ENCODE measurements around a stretch of chr12.

DNA sequence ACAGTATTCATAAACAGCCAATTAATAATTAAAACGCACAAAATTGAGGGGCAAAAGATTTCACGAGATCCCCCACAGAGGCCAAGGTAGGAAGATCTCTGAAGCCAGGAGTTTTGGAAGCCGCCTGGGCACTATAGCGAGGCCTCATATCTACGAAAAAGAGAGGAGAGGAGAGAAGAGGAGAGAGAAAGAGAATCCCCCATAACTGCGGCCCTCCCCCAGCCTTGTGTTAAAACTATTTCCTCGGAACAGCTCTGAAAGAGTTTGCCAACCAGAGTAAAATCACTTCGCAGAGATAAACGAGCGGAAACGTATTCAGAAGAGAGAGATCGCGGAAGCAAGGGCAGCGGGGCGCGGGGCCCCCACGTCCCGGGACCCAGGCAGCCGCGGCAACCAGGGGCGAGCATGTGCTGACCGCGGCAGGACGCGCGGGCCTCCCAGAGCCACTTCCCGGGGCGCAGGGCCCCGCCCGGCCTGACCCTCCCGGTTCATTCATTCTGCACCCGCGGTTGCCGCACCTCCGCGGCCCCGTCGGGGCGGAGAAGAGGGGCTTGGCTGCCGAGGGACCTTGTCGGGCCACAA lies 784 bp downstream of the UBE2N start:
- PRO-cap, result no peak
- RAMPAGE, long total RNA, 4 experiments, result no peak in any of the 4 experiments

DNA sequence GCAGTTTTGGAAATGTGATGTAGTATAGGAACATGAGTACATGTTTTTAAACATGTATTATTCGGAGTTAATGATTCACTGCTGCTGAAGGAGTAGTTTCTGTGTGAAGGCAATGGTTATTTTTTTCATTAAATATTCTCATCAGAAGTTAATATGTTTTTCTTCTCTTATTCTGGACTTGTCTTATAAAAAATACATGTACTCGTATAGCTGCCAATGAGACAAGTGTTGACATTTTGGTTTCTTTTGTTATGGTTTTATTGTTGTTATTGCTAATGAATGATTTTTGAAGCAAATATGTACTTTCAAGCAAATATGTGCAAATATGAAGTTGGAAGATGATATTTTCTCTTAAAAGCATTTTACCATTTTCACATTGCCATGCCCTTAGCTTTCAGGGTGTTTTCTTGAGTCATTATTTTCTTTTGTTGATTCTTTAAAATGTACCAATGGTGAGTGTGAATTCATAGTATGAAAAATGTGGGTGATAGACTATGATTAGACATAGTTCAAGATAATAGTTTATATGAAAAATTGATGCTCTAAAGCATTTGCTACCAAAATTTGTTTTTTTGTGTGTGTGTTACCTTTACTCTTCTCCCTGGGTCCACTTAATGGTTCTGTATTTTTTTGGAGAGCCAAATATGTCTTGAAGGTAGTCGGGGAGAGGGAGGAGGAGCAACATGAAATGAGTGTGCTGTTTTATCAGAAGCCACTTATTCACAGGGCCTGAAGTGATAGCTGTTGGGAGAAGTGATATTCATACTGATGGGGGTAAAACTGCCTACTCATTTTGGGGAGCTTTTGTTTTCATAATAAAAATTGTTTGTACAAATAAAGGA lies 28.9 kb downstream of the CRADD start:
- PRO-cap, result no peak
- RAMPAGE, long total RNA, 4 experiments, result no peak in any of the 4 experiments

DNA sequence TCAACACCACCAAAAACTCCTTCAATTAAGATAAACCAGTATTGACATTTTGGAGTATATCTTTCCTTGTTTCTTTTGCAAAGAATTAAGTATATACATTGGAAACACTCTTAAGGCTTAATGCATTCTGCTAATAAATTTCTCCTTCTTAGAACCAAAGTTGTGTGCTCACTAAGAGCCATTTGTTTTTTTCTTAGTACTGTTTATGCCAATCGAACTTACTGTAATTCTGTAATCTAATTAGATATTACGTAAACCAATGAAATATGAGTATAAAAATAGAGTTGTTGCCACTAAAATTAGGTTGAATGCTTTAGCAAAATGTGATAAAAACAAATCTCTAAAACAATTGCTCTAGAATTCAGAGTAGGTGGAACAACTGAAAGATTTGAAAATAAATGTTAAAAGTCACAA lies 90.7 kb downstream of the CRADD start:
- PRO-cap, result no peak
- RAMPAGE, long total RNA, 4 experiments, result no peak in any of the 4 experiments

GRCh38 chr12:93785214-93785687 lies 108.1 kb downstream of the CRADD start:
- PRO-cap, result no peak
- RAMPAGE, long total RNA, 4 experiments, result no peak in any of the 4 experiments

GRCh38 chr12:93848708-93849506 lies 171.7 kb downstream of the CRADD start:
- PRO-cap, result no peak
- RAMPAGE, long total RNA, 4 experiments, result no peak in any of the 4 experiments

GRCh38 chr12:93892171-93893168 lies 215.3 kb downstream of the CRADD start:
- PRO-cap, result no peak
- RAMPAGE, long total RNA, 4 experiments, result no peak in any of the 4 experiments

DNA sequence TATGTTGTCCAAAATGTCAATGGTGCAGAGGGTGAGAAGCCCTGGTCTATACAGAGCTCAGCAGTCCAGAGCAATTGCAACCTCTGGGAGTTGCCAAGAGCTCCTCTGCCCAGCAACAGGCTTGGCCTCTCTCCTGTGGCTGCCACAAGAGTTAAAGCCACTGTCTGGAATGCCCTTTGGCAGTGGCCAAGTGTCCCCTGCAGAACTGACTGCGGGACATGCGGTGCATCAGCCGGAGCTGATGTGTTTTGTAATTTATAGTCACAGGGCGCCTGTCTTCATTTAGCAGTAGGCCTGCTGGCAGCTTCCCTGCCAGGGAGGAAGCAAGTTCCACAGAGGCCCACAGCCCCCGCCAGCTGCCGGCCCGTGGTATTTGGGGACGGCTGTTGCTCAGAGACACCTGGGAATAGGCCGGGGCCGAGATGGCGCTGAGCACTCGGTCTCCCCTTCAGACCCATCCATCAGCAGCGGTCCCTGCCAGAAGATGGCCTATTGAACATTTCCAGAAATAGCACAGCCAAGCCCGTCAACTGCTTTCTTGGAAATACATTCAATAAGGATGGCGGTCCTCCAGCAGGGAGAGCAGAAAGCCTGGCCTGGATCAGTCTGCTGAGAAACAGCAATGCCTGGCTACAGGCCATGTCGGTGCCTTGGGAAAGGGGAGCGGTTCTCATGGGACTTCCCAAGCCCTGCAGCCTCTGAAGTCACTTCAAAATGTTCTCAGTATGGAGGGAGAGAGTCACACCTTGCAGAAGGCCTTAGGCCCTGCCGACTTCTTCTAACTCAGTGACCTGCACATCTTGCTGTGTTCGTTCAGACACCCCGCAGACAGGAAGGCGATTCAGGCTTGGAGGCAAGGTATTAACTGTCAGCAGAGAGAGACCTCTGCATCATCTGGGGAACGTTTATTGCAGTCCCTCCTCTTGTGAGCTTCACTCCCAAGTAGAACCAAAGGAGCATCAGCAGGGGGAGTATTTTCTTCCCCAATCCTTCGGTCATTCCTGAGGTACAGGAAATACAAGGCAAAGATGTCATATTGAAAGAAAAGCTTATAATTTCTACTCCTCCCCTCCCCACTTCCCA lies 217.5 kb downstream of the CRADD start:
- PRO-cap, result bidirectional peak, plus-strand start at position 396 of the sequence, minus-strand start at position 230 of the sequence
- RAMPAGE, long total RNA, 4 experiments, result start-site peak on the plus strand in 1 of 4 experiments, centred at position 544 of the sequence, 8 reads per replicate

GRCh38 chr12:94007668-94007962 lies 140.8 kb upstream of the PLXNC1 start:
- PRO-cap, result no peak
- RAMPAGE, long total RNA, 4 experiments, result no peak in any of the 4 experiments

- PRO-cap, result no peak
- RAMPAGE, long total RNA, 4 experiments, result no peak in any of the 4 experiments
These were observed 96.4 kb downstream of the PLXNC1 start for GRCh38 chr12:94244698-94245190.

GRCh38 chr12:94254403-94255230 lies 106.2 kb downstream of the PLXNC1 start:
- PRO-cap, result no peak
- RAMPAGE, long total RNA, 4 experiments, result no peak in any of the 4 experiments

DNA sequence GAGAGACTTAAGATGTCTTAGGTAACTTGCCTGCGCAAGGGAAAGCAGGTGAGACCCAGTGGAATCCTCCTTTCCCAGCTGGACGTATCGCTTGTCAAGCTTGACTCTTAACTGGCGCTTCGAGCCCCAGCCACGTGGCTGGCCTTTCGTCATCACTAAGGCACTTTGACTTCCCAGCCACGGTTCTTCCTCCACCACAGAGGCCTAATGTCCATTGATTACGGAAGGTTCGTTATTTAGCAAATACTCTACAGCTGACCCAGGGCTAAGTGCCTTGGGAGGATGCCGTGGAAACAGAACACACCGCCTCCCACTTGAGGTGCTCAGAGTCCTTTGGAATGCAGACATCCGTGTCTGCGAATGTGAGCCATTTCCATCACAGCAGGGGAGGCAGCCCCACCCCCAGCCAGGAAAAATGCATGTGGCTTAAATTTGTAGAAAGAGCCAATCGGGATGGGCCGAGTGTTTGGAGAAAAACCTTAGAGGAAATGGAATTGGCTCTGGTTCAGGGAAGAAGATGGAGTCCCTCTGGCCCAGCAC lies 115.6 kb downstream of the PLXNC1 start:
- PRO-cap, result no peak
- RAMPAGE, long total RNA, 4 experiments, result no peak in any of the 4 experiments

DNA sequence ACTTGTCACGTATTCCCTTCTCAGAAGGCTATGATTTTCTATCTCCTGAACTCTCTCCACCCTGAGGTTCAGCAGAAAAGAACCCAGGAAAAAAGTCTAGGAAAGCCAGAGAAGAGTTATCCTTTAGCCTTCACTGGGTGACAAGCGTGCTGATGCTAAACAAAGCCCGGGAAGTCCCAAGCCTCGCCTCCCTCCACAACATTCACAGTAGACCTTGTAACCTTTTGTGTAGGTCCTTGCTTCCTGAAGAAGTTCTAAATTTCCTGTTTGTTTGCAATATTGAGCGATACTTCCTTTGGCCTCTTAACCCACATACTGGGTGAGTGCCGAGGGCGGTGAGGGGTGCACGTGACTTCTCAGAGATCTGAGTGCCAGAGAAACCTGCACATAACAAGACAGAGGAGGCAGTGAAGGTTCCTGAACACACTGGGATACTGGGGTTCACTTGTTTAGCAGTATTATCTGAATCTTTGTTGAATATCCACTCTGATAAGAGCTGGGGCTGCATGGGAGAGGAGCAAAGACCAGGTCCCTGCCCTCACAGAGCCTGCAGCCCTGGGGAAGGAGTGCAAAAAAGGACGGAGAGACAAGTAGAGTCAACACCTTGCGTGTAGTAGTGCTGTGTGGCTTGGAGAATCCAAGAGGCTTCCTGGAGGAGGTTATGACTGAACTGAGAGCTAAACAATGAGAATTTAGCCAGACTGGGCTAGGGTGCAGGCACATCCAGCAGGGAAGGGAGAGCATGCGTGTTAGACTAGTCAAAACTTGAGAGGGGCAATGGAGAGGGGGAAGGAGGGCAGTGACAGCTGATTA lies 134.4 kb downstream of the PLXNC1 start:
- PRO-cap, result no peak
- RAMPAGE, long total RNA, 4 experiments, result no peak in any of the 4 experiments

DNA sequence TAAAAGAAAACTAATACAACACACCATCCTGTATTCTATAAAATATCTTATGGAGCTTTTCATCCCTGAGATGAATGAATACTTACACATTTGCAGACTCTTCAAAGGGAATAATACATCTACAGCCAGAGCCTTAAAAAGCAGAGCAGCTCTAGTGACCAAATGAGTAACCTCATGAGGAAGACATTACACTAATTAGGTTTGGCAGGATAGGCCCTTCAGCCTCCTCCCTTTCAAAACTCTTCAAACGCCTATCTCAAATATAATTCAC lies 123.6 kb downstream of the CEP83 start:
- PRO-cap, result no peak
- RAMPAGE, long total RNA, 4 experiments, result no peak in any of the 4 experiments

GRCh38 chr12:94460161-94460941 lies 684 bp upstream of the CEP83 start:
- PRO-cap, result no peak
- RAMPAGE, long total RNA, 4 experiments, result no peak in any of the 4 experiments

- PRO-cap, result no peak
- RAMPAGE, long total RNA, 4 experiments, result no peak in any of the 4 experiments
These were observed 63.8 kb downstream of the TMCC3 start for GRCh38 chr12:94586563-94586972.

DNA sequence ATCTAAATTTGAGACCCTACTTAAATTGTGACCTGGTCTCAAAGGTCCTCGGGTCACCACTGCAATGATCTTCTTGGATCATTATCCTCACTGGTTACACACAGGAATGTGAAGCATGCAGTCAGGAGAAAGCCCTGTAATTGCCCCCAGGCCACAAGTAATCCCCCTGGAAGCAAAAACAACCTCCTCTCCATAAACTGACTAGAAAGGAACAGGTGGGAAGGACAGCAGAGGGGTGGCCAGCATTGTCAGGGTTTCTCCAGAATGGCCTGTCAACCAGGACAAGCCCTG lies 36.2 kb downstream of the TMCC3 start:
- PRO-cap, result no peak
- RAMPAGE, long total RNA, 4 experiments, result no peak in any of the 4 experiments

DNA sequence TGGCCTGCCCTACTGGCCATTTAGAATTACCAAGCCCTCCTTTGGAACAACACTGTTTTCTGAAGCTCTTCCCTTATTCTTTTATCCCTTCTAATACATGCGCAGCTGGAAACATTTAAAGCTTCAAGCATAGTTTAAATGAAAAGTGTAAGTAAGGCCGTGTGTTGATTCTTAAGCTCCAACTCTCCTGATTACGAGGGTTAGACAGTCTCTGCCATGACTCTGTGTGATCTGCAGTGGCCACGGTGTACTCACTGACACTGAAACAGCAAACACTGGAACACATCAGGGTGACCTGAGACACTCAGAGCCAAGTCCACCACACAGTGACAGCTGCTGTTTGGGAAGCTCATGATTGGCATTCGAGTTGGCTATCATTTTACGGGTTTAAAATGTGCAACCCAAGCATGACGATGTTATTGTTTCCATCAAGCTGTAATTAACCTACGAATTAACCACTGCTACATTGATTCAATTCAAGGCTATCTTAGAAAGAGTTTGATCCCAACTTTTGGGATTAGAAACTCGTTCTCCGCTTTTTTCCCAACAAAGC lies 62.8 kb upstream of the TMCC3 start:
- PRO-cap, result no peak
- RAMPAGE, long total RNA, 4 experiments, result no peak in any of the 4 experiments

DNA sequence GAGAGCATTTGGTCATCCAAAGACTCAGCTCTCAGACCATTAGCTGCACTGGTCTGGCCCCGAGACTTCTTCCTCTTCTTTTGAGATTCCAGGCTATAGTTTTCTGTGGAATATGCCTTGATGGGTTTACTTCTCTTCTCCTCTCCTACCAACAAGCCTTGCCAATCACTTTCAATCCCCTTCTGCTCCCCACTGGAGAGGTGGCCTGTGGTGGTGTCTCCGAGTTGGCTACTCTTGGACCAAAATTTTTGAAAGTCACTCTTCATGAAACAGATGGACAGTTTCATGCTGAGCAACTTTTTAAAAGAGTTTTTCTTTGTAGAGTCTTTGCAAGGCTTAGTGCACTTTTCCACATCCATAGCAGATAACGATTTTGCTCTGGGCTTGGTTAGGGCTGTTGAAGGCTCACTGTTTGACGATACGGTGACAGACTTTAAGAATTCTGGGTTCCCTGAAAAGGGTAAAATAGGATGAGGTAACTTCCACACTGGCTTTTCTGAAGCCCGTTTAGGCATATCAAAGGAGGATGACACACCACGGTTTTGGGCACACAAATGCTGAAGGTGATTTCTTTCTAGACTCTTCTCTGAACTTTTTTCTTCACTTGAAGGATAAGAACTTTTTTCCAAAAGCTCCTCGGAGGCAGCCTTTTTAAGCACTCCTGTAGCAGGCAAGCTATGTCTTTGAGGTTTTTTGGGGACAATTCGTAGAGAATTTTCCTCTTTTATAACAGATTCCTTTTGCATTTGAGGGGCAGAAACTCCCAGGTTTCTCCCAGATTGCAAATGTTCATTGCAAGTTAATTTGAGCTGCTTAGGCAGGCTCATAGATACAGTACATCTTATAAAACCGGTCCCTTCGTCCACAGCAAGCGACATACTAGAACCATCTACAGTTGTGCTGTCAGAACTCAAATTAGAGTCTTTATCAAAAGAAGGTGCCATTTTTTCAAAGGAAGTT lies 7.9 kb downstream of the FGD6 start:
- PRO-cap, result no peak
- RAMPAGE, long total RNA, 4 experiments, result no peak in any of the 4 experiments

- PRO-cap, result no peak
- RAMPAGE, long total RNA, 4 experiments, result no peak in any of the 4 experiments
These were observed 1.4 kb downstream of the FGD6 start for GRCh38 chr12:95215759-95216280.

DNA sequence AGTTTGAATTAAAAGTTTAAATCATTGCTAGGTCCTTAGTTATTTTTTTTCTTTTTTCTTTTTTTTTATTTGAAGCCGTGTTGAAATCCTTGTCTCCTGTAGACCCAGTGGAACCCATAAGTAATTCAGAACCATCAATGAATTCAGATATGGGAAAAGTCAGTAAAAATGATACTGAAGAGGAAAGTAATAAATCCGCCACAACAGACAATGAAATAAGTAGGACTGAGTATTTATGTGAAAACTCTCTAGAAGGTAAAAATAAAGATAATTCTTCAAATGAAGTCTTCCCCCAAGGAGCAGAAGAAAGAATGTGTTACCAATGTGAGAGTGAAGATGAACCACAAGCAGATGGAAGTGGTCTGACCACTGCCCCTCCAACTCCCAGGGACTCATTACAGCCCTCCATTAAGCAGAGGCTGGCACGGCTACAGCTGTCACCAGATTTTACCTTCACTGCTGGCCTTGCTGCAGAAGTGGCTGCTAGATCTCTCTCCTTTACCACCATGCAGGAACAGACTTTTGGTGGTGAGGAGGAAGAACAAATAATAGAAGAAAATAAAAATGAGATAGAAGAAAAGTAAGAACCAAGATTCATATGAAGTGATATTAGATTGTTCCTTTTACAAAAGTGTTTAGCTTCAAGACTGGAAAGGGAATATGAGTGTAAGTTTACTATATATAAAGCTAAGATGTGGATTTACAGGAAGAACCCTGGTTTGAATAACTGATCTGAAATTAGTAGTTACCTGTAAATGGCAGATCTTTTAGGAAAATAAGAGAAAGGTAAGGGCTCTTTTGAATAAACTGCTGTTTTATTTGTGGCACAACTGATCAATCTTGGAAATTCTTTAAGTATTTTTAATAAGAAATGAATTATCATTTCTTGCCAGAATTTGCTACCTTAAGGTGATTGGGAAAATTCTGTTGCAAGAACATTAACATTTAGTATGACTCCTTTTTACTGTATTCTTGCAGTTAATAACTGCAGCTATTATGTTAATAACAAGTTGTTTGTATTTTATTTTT lies 82.8 kb downstream of the VEZT start:
- PRO-cap, result no peak
- RAMPAGE, long total RNA, 4 experiments, result no peak in any of the 4 experiments